Mesenteric fat pad (tissue), 1 donor: ENCODE measurements around the genes DKKL1, PRR12, FUZ and TBC1D17.

- PRO-cap, result no peak
These were observed at the start of gene DKKL1 for GRCh38 chr19:49363245-49364349. TSS of gene DKKL1 (plus strand) at chr19:49363877.

GRCh38 chr19:49428269-49428619, 3.1 kb downstream of the GFY start:
- PRO-cap, result no peak

- PRO-cap, result no peak
These were observed 3.6 kb downstream of the RPL13A start for GRCh38 chr19:49490699-49491728.

DNA sequence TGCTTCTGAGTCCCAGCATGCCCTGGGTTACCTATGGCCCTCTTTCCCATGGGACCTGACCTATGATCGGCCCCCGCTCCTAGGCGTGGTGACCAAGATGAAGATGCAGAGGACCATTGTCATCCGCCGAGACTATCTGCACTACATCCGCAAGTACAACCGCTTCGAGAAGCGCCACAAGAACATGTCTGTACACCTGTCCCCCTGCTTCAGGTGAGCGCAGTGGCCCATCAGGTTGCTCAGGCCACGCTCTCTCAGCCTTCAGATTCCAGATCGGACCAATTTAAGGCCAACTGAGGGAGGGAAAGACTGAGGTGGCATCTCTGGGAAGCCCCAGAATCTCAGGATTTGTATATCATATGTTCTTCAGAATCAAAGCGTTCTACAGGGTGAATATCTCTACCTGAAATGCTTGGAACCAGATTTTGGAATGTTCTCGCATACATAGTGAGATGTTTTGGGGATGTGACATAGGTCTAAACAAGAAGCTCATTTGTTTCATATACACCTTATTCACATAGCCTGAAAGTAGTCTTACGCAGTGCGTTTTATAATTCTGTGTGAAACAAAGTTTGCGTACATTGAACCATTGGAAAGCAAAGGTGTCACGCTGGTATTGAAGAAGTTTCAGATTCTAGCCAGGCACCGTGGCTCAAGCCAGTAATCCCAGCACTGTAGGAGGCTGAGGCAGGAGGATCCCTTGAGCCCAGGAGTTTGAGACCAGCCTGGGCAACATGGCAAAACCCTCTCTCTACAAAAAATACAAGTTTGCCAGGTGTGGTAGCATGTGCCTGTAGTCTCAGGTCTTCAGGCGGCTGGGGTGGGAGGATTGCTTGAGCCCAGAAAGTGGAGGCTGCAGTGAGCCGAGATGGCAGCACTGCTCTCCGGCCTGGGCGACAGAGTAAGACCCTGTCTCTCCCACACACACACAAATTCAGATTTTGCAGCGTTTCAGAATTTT, 1.9 kb downstream of the RPS11 start:
- PRO-cap, result no peak

DNA sequence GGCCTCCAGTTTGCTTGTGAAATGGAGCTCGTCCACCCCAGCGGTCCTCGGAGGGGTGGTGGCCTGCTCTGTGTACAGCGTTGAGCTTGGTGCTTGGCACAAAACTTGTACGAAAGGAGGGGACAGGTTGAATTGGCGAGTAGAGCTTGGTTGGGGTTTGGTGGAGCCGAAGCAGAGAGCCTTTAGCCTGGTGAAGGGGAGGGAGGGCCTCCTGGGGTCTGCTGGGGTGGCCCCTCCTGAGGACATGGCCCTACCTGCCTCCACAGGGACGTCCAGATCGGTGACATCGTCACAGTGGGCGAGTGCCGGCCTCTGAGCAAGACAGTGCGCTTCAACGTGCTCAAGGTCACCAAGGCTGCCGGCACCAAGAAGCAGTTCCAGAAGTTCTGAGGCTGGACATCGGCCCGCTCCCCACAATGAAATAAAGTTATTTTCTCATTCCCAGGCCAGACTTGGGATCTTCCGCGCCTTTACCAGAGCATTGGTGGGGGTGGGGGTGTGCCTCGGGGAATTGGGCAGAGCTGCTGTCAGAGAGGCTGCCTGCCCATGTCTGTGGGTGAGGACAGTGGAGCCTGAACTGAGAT, 3.1 kb downstream of the RPS11 start:
- PRO-cap, result no peak

DNA sequence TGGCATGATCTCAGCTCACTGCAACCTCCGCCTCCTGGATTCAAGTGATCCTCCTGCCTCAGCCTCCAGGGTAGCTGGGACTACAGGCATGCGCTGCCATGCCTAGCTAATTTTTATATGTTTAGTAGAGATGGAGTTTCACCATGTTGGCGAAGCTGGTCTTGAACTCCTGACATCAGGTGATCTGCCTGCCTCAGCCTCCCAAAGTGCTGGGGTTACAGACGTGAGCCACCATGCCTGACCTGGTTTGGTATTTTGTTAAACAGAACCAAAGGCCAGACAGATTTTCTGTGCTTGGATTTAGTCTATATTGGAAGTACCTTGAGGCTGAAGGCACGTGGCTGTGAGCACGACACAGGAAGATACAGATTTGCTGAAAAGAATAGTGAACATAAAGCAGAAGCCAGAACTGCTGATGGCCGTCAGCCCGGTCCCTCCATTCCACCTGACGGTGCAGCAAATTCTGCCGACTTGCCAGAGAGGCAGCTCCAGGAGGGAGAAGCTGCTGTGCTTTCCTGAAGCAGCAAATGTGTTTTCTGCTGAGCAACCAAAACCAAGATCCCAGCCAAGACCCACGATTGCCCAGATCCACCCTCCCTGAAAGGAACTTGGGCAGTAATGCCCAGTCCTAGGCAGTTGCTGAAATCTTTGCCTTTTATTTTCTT, 7.3 kb upstream of the RCN3 start:
- PRO-cap, result no peak

DNA sequence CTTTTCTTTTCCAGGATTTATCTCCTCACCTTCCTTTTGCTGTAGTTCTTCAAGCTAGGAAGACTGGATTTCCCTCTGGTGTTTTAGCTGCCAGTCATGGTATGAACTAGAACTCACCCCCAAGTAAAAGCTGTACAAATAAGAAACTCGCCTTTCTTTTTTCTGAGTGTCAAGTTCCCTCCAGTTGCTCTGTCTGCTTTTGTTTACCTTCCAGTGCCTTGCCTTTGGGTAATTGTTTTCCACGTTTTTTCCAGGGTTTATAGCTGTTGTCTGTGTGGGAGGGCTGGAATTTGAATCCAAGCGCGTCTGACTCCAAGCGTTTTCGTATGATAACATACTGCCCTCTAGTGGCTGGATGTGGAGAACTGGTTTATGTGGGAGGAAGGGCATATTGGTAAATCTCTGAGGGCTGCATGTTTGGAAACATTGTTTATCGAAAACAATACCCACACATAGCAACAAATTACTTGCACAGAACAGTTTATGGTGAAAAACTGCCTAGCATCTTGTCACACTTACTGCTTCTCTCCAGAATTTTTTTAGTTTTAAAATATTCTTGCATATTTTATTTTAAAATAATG, 19.1 kb downstream of the RCN3 start:
- PRO-cap, result no peak

- PRO-cap, result no peak
These were observed 15.1 kb downstream of the NOSIP start for GRCh38 chr19:49565165-49565780.

DNA sequence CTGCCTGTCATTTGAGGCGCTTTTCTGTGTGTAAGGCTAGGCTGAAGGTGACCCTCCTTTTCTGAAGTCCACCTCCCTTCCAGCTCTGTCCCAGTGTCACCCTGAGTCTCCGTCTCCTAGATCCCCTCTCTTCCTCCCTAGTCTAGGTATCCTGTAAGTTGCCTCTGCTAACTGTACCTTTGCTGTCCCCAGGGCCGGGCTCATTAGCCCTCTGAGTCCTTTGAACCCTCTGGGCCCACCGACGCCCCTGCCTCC, 1.3 kb upstream of the PRR12 start:
- PRO-cap, result no peak

DNA sequence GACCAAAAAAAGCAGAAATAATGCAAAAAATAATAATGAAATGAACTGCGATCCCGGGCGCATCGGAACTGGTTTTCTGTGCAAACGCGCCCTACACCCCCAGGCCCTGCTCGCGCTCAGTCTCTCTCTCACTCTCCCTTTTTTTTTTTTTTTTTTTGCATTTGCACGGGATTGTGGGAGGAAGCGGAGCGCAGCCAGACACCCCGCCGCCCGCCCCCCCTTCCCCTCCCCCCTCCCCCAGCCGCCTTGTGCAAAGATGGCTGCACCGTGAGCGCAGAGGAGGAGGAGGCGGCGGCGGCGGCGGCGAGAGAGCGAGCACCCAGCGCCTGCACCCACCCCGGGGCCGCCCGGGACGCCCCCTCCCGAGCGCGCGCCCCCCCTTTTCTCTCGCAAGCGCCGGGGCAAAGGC, at the start of gene PRR12:
PRR12 (plus strand) TSS at position 229 of the 409 bp plus-strand sequence.
- PRO-cap, result bidirectional peak, plus-strand start at position 276 of the sequence, minus-strand start at position 114 of the sequence

DNA sequence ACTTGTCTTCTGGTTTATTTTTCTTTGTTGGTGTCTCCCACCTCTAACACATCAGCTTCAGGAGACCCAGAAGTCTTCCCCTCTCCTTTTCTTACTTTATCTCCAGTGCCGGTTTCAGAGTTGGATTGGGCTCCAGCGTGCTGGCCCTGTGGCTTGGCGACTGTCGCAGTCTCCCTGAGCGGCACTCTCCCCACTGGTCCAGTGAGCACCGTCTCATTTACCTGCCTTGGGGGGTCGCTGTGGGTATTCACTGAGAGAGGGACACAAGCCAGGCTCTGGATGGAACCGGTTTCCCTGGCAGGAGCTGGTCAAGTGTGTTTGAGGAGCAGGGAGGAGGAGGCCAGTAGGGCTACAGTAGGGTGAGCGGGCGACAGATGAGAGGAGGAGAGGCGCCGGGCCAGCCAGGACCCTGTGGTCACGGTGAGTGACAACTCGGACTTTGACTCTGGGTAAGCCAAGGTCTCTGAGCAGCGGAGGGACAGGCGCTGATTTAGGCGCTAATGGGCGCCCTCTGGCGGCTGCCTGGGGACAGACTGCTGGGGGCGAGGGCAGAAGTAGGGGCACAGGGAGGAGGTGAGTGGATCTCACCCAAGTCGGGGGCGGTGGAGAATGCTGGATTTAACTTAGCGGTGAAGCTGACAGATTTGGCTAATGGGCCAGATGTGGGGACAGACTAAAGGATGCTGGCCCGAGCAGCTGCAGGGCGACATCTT, 4.9 kb upstream of the PRMT1 start:
- PRO-cap, result no peak

- PRO-cap, result no peak
These were observed 3.7 kb upstream of the ADM5 start for GRCh38 chr19:49685661-49686153.

GRCh38 chr19:49719775-49720249, 28.9 kb downstream of the CPT1C start:
- PRO-cap, result no peak

DNA sequence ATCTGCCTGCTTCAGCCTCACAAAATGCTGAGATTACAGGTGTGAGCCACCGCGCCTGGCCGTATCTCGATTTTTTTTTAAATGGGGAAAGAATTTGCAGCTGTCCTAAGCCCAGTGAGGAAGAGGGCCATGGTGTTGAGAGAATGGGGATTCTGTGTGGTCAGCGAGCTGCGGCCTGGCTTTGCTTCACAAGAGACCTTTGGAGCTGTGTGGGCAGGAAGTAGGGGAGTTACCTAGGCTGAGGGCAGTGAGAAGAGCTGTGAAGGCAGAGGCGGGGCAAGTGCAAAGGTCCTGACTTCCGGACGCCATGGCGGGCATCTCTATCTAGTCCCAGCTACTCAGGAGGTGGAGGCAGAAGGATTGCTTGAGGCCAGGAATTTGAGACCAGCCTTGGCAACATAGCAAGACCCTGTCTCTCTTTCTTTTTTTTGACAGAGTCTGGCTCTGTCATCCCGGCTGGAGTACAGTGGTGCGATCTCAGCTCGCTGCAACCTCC, 4.9 kb downstream of the AP2A1 start:
- PRO-cap, result no peak

- PRO-cap, result no peak
These were observed at the start of gene FUZ for GRCh38 chr19:49812991-49814067. TSS of gene FUZ (minus strand) at chr19:49813292.

GRCh38 chr19:49857650-49858007, 9.7 kb downstream of the PNKP start:
- PRO-cap, result no peak

DNA sequence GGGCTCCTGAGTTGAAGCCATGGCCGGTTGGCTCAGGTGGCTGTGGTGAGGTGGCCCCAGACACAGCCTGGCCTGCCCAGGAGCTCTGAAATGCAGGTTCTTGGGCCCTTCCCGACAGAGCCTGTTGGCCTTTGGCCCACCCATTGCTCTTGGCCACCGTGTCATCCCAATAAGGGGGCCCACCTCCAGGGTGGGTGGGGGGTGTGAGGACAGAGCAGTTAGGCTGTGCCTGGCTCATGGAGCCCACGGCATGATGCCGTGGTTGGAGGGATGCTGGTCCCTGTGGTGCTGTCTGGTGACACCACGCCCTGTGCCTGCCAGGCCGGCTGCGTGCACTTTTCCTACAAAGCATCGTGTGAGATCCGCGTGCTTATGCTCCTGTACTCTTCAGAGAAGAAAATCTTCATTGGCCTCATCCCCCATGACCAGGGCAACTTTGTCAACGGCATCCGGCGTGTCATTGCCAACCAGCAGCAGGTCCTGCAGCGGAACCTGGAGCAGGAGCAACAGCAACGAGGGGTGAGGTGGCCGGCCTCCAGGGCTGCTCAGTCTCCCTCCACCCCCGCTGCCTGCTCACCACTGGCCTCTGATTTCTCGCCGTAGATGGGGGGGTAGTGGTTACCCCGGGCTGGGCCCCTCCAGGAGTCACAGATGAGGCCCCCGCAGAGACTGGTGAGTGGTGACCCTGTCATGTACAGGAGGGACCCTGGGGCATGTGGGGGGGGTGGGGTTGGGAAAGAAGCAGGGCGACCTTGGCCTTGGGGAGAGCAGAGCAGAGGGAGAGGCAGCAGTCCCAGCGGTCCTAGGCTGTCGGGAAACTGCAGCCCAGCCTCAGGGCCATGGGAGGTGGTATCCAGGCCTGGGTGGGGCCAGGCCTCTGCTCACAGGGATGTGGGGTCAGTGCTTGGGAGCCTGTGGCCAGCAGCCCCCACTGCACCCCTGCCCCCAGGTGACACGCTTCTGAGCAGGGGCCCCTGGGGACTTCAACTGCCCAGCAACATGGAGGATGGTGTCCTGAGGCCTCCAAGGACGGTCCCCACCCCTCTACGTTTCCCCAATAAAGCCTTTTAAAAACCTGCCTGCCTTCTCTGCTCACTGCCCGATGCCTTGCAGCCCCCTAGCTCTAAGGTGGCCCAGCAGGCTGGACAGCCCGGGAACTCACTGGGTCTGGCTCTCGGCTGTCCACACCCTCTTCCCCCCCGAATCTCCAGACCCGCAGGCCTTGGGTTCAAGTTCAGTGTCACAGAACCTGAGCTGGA, 7.3 kb downstream of the PNKP start:
- PRO-cap, result no peak

GRCh38 chr19:49877585-49878590, at the start of gene TBC1D17:
TSS of gene TBC1D17 (plus strand) at chr19:49877702.
- PRO-cap, result unidirectional peak, plus-strand start at chr19:49877702; unidirectional peak, minus-strand start at chr19:49877918

- PRO-cap, result no peak
These were observed 1.6 kb downstream of the IL4I1 start for GRCh38 chr19:49894886-49895742.

DNA sequence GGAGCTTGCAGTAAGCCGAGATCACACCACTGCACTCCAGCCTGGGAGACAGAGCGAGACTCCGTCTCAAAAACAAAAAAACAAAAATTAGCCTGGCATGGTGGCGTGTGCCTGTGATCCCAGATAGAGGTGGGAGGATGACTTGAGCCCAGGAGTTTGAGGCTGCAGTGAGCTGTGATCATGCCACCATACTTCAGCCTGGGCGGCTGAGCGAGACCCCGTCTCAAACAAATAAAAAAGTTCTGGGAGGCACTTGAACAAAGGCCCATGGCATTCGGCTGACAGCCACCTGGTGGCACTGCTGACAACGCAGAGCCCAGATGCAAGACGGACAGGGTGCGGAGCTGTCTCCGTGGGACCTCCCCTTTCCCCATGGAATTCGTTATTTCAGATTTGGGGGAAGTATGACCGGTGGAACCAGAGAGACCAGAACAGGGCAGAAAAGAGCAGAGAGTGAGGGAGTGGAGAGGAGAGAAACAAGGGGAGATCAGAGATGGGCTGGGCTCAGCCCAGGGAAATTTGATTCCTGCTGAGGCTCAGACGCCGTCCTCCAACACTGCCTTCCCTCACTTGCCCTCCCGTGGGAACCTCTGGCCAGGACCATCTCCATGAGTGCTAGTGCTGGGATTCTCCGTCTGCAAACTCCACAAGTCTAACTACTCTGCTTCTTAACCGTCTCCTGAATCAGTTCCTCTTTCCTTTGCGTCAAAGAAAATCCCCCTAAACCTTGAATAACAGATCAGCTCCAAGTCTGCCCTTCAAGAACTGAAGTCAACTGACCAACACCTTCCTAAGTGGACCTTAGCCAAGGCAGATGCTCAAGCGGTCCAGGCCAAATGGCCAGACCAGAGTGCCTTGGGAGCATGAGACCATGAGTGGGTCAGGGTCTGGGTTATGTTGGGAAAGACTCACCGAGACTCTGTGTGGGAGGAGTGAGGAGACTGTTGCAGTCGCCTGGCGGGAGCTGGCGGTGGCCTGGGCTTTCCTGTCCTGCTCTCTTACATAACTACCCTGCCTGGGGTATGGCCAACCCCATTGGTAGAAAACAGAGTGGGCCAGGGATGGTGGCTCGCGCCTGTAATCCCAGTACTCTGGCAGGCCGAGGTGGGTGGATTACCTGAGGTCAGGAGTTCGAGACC, 11.9 kb upstream of the ATF5 start:
- PRO-cap, result no peak